Epithelial cell of alveolus of lung (primary cell): ENCODE measurements around a stretch of chr22.

DNA sequence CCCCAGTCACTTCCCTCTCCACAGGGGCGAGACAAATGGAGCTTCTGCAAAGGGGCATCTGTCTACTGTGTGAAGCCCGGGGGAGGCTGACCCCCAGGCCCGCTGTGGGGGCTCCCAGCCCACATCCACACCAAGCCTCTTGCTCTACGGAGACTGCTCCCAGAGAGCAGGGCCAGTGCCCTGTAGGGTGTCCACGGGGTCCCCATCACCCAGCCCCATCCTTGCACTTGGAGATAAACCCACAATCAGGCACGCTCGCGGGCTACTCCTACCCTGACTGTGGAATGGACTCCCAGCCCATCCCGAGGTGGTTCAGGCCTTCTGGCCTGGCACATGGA lies 39.4 kb downstream of the APOL1 start:
- RAMPAGE, long total RNA, result no peak
- RRBS, result no CpG with 5 or more reads among the region's 9 CpGs

- RAMPAGE, long total RNA, result no peak
- RRBS, result no CpG with 5 or more reads among the region's 9 CpGs
Measured at GRCh38 chr22:36322745-36323207, 65.0 kb downstream of the MYH9 start.

DNA sequence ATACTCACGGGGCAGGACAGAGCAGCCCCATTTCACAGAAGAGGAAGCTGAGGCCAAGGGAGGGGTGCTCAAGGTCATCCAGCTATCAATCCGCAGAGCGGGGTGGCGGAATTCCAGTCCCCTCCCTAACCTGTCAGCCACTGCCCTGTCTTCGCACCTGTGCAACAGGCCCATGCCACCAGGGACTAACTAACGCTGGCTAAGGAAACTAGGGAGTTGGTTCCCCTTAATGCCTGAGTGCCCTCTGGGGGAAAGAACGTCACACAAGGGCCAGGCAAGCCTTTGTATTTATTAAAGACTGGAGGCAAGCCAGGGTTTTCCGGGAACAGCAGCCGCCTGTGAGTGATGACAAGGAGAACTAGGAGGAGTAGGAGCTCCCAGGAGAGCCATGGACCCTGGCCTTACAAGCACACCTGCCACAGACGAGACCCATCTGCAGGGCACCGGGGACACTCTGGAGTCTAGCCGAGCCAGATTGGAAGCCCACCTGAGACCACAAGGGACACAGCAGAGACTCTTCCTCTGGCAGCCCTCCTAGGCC lies 64.5 kb downstream of the MYH9 start:
- RAMPAGE, long total RNA, result no peak
- RRBS, result no CpG with 5 or more reads among the region's 12 CpGs

- RAMPAGE, long total RNA, result no peak
- RRBS, result no CpG with 5 or more reads among the region's 4 CpGs
Measured at GRCh38 chr22:36333658-36334004, 54.1 kb downstream of the MYH9 start.

DNA sequence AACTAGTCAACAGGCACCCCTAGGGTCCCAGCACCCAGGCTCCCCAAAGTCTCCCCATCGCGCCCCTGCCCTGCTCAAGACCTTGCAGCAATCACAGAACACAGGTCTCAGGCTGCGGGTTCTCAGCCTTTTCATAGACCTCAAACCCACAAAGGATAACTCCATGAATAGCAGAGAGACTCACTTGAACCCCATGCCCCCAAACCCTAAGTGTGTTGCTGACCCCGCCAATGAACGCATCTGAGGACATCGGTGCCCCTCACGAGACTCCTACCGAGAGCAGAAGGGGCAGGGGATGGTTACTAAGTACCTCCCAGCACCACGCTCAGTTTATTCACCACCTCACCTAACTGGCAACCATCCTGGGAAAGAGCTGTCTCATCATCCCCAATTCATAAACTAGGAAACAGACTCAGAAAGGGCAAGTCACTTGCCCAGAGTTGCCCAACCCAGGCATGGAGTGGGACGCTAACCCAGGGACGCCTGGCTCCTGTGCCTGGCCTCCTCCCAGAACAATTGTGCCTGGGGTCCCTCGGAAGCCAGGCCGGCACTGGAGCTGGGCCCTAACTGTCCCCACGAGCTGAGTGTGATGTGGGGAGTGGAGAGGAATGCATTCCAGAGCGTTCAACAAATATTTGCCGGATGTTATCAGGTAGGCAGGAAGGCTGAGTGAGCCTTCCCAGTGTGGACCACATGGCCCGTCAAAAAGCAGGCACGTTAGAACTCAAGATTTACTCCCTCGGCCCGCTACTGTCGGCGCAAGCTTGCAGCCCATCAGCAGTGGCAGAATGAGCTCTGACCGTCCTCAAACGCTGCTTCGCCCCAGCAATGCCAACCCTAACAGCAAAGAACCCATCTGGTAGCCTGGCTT lies 35.9 kb downstream of the MYH9 start:
- RAMPAGE, long total RNA, result no peak
- RRBS, result 7% methylated on average over 4 of the region's 25 CpGs

GRCh38 chr22:36362745-36363438 lies 24.9 kb downstream of the MYH9 start:
- RAMPAGE, long total RNA, result no peak
- RRBS, result no CpG with 5 or more reads among the region's 4 CpGs

- RAMPAGE, long total RNA, result no peak
- RRBS, result no CpG with 5 or more reads among the region's 19 CpGs
Measured at GRCh38 chr22:36367882-36368944, 19.6 kb downstream of the MYH9 start.

GRCh38 chr22:36368945-36370175 lies 18.4 kb downstream of the MYH9 start:
- RAMPAGE, long total RNA, result no peak
- RRBS, result no CpG with 5 or more reads among the region's 20 CpGs

GRCh38 chr22:36415540-36416035 lies 27.8 kb upstream of the MYH9 start:
- RAMPAGE, long total RNA, result no peak
- RRBS, result no CpG with 5 or more reads among the region's 9 CpGs

- RAMPAGE, long total RNA, result no peak
- RRBS, result no CpG with 5 or more reads among the region's 19 CpGs
Measured at GRCh38 chr22:36433154-36434064, 45.6 kb upstream of the MYH9 start.

DNA sequence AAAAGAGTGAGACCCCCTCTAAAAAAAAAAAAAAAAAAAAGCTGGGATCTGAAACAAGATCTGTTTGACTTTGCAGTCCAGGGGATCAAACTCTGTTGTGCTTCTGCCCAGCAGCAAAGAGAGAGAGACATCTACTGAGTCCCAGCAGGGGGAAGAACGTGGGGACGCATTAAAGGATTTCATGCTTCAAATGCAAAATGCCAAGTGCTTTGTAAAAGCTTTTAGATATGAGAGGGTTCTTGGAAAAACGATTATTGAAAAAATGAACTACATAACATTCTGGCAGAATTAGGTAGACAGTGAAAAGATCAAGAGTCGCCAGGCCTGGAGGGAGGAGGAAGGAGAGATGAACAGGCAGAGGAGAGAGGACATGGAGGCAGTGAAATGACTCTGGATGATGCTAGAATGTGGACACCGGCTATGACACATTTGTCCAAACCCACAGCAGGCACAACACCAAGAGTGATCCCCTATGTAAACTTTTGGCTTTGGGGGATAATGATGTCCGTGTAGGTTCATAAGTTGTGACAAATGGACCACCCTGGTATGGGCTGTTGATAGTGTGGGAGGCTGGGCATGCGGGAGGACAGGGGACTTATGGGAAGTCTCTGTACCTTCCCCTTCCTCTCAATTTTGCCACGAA lies 9.4 kb downstream of the TXN2 start:
- RAMPAGE, long total RNA, result no peak
- RRBS, result no CpG with 5 or more reads among the region's 8 CpGs

DNA sequence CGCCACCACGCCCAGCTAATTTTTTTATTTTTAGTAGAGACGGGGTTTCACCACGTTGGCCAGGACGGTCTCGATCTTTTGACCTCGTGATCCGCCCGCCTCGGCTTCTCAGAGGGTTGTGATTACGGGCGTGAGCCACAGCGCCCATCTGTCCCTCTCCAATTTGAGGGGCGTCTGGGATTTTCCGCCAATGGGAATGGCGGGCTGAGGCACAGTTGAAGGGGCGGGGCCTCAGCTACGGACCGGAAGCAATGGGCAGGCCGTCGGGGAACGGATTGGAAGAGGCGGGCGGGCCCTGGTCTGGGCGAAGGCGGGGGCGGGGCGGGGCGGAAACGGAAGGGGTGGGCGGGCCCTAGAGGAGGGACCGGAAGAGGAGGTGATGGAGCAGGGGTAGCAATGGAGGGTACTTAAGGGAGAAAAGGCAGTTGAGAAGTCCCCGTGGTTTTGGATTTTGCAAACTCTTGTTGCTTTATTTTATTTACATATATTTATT lies 454 bp upstream of the TXN2 start:
- RAMPAGE, long total RNA, result no peak
- RRBS, result no CpG with 5 or more reads among the region's 33 CpGs

- RAMPAGE, long total RNA, result no peak
- RRBS, result no CpG with 5 or more reads among the region's 9 CpGs
Measured at GRCh38 chr22:36741326-36741882, 34.5 kb downstream of the IFT27 start.

- RAMPAGE, long total RNA, result no peak
- RRBS, result no CpG with 5 or more reads among the region's 9 CpGs
Measured at GRCh38 chr22:36772412-36773065, 3.4 kb downstream of the IFT27 start.

DNA sequence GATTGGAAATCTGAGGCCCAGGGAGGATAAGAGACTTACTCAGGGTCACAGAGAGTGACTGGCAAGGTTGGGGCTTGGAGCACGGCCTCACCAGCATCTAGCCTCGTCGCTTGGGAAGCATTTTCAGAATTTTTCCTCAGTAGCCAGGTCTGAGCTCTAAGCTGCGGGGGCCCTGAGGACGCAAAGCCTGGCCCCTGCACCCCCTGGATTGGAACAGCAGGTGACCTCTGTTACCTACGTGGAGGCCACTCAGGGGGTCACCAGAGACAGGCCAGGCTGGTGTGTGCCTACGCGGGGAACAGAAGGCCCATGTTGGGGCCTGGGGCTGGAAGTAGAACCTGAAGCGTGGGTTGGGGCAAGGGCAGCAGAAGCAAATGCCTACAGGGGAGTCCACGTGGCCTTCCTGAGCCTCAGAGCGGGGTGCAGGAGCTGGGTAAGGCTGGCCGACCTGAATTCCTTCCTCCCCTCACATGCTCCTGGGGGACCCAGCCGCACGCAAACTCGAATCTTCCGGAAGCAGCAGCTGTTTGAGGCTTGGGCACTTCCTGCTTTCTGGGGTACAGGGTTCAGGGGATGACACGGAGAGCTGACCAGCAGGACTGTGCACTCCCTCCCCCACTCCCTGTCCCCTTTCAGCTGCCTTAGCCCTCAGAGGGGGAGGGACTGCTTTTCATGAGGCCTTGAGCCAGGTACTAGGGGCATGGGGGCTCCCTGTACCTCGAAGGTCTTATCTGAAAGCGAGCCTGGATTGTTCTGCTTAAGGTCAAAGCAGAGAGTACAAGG lies 1.3 kb downstream of the NCF4 start:
- RAMPAGE, long total RNA, result no peak
- RRBS, result no CpG with 5 or more reads among the region's 19 CpGs

DNA sequence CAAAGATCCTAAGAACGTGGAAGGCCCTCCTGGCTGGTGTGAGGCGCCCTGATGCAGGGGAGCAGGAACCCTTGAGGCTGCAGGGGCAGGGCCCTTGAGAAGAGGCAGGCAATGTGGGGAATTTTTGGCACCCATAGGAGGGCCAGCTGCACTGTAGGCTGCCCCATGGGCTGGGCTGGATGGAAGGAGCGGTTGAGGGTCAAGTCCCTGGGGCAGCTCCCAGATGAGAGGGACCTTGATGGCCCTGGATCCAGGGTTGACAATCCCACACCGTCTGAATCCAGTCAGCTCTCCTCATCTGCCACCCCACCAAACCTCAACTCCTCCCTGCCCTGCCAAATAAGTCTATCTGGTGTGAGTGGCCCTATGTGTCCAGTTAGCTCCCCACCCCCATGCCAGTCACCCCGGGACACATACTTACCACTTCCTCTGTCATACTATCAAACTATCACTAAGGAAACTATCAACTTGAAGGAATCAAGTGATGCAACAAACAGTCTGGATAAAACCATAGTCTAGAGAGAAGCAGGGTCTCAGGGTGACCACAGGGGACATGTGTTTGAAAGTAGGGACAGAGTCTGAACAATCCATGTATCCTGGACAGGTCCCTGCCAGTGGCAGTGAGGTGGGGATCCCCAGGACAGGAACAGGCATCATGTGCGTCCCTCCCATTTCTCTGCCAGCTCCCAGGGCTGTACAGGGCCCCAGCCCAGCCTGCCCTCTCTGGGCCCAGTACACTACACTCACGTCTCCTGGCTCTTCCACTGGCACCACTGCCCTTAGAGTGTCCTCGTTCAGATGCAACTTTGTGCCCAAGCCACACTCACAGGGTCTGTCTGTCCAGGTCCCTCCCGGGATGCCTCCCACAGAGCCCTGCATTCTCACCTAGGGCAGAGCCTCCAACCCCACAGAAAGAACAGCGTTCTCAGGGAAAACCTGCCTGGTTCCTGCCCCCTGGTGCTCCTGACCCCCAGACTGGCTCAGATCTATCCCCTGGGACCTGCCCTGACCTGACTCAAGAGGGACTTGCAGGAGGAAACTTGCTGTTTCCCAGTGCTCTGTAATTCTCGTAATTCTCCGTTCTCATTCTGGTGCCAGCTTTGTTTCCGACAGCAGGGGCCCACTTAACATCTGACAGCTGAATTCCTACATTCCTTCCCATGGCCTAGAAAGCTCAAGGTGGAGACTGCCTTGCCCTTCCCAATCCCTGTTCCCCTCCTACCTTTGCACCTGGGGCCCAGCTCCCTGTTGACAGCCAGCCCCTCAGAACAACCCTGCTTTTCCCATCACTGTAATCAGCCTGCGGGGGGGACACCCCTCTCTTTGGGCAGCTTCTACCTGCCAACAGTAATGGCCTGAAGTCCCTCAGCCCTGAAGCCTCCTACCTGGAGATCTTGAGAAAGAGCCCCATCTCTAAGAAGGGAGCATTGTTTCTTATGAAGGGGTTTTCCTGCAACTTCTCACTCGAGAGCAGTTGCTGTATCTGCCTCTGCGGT lies 12.9 kb upstream of the CSF2RB start:
- RAMPAGE, long total RNA, result no peak
- RRBS, result no CpG with 5 or more reads among the region's 16 CpGs

- RAMPAGE, long total RNA, result no peak
- RRBS, result no CpG with 5 or more reads among the region's 9 CpGs
Measured at GRCh38 chr22:37026272-37026919, 6.9 kb downstream of the MPST start.

GRCh38 chr22:37186096-37187061 lies 1.7 kb downstream of the C1QTNF6 start:
- RAMPAGE, long total RNA, result no peak
- RRBS, result no CpG with 5 or more reads among the region's 16 CpGs

DNA sequence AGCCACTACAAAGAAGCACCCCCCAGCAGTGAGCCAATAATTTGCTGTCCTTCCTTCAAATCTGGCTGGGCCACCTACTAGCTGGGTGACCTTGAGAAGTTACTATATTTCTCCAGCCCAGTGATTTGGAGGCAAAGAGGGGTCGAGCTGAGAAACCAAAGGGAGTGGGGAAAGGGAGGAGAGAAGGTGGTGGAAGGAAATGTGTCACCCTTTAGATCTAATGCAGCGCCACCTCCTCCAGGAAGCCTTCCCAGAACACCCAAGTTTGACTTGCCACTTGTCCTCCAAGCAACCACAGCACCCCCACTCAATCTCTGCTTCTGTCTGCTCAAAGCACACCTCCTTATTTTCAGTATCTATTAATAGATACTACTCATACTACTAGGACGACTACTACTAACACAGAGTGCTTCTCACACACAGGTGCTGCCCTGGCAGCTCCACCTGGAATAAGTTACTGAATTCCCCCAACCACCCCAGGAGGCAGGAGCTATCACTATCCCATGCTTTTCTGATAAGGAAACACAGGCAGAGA lies 13.5 kb downstream of the RAC2 start:
- RAMPAGE, long total RNA, result no peak
- RRBS, result no CpG with 5 or more reads among the region's 3 CpGs

- RAMPAGE, long total RNA, result no peak
- RRBS, result 2% methylated on average over 5 of the region's 32 CpGs
Measured at GRCh38 chr22:37335120-37335532, 52.8 kb downstream of the CYTH4 start.